SJCRH30 (cell line): ENCODE results near the genes CDKN2D, CARM1 and LDLR.

GRCh38 chr19:10518987-10519384, 1.7 kb upstream of the S1PR5 start:
- RAMPAGE, long total RNA = no peak

DNA sequence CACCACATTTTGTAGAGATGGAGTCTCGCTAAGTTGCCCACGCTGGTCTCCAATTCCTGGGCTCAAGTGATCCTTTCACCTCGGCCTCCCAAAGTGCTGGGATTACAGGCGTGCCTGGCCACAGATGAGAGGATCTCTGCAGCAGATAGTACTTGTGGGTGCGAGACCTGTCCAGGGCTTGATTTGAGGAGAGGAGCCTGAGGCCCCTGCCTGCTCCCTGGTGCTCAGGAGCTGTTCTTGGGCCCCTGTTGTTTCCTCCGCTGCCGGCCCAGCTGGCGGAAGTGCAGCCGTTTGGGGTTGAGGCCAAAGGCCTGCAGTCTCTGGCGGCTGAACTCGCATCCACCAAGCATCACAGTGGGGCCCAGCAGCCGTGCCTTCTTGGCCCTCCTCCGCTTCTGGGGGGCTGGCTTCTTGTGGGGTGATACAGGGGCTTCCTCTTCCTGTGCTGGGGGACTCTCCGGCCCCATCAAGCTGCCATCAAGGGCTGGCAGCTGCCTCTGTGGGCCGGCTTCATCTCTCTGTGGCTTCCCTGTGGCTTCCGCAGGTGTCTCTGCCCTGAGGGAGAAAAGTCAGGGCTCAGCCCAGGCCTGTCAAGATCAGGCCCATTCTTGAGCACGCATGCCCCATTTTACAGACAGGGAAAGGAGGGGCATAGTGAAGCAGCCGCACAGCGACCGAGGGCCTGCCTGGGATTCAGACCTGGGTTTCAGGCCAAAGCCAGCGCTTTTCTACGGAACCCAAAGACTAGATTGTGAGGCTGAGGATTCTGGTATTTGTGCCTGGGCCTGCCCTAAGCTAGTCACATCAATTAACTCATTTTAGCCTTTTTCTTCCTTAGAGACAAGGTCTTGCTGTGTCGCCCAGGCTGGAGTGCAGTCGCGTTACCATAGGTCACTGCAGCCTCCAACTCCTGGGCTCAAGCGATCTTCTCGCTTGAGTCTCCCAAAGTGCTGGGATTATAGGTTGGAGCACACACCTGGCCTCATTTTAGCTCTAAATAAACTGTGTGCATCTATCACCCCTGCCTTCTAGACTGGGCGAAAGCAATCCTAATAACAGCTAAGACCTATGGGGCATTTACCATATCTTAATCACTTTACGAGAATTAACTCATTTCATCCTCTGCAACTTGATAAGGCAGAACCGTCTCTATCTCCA, 10.4 kb downstream of the ATG4D start:
- RAMPAGE, long total RNA = no peak

DNA sequence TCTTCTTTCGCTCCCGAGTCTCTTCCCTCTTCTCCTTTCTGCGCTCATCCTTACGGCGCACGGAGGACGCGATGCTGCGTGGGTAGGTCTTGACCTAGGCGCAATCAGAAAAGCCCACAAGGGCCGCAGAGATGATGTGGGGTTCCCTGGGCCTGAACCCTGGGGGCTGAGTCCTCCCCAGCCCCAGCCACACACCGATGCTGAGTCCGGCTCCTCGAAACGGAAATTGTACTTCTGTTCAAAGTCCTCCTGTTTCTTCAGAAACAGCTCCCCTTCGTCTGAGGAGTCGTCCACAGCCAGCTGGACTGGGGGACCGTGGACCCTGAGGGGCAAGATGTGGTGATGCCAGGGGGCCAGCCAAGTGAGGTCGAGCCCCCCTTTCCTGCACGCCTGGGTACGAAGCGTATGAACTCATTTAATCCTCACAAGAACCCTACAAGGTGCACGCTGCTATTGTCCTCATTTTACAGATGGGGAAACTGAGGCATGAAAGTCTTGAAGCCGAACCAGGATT, 6.1 kb downstream of the KRI1 start:
- RAMPAGE, long total RNA = no peak

DNA sequence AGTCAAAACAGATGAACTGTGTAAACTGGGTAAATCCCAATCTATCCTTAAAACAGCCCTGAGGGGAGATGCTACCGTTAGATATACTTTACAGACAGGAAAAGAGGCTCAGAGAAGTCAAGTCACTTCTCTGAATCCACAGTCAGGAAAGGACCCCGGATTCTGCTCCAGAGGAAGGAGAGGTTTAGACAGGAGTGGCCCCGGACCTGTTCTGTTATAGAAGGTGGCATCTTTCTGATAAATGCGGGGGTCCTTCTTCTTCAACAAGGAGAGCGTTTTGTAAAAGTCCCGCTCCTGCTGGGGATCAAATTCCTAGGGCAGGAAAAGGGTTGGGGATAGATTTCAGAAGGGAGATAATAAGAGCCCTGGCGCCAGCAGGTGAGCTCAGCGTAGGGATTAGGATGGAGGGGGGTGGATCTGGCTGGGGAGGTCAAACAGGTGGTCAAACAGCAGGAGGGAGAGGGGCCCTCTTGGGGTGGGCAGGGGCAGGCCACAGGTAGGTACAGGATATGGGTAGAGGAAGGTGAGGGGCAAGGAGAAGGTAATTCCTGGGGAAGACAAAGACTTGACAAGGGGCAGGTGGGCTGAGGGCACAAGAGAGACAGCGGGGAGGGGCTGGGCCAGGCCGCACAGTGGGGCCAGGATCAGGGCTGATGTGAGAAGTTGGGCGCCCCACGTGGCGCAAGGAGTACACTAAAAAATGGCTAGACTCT, 931 bp downstream of the KRI1 start:
- RAMPAGE, long total RNA = no peak

GRCh38 chr19:10568404-10569095, at the start of gene CDKN2D:
Gene CDKN2D (minus strand): TSS chr19:10568979.
- RAMPAGE, long total RNA = no peak

DNA sequence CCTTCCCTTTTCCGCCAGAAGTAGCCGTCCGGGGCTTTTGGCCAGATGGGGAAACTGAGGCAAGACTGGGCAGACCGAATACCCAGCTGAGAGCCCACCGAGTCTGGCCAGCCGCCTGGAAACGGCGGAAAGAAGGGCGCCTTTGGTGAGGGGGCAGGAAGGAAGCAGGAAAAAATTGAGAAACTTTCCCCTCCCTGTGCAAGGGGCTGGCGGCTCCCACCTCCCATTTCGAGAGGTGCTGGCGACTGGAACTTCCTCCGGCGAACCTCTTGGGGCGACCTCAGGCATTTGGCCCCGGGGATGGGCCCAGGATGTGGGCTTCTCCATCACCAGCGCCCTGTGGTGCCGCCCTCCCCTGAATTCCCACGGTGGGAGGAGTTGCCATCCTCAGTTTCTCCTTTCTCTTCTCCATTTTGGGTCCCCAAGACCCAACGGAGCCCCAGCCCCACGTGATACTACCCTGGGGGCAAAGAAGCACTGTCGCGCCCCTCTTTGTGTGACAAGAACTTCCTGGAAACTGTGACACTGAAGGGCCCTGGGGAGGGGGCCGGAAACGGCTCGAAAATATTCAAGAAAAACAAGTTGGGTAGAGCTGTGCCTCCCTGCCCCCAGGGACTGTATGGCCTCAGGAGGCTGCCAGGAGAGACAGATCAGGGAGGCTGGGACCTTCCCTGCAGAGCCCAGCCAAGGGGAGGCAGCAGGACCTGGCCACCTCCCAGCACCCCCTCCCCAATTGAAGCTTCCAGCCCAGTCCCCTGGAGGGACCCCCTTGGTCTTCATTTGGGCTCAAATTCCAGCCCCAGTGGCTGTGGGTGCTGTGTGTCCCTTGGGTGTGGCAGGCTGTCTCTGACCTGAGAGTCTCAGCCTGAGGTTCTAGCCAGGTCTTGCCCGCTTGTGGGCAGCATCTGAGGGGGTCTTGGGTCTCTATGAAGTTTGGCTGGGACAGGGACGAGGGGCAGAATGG, 16.1 kb upstream of the AP1M2 start:
- RAMPAGE, long total RNA = no peak

DNA sequence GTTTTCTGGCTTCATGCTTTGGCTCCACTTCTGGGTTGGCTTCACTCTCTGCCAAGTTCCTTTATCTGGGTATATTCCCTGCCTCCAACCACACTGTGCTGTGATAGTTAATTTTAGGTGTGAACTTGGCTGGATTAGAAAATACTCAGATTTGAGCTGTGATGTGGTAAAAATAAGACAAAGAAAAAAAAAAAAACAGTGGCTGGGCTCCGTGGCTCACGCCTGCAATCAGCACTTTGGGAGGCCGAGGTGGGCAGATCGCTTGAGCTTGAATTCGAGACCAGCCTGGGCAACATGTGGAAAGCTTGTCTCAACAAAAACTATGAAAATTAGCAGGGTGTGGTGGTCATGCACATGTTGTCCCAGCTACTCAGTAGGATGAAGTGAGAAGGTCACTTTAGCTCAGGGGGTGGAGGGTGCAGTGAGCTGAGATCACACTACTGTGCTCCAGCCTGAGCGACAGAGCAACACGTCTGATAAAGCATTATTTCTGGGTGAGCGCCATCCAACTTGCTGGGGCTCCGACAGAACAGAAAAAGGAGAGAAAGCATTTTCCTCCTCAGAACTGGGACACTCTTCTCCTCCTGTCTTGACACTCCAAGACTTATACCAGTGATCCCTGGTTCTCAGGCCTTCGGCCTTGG, 7.4 kb upstream of the ILF3 start:
- RAMPAGE, long total RNA = no peak

GRCh38 chr19:10653491-10654209, 496 bp upstream of the ILF3 start:
- RAMPAGE, long total RNA = start-site peak on the minus strand at chr19:10653841-10653867, 36 and 51 reads in 2 replicates

GRCh38 chr19:10691440-10692327, 9.6 kb upstream of the QTRT1 start:
- RAMPAGE, long total RNA = no peak

- RAMPAGE, long total RNA = no peak
Measured at GRCh38 chr19:10749647-10750239, 31.9 kb downstream of the DNM2 start.

DNA sequence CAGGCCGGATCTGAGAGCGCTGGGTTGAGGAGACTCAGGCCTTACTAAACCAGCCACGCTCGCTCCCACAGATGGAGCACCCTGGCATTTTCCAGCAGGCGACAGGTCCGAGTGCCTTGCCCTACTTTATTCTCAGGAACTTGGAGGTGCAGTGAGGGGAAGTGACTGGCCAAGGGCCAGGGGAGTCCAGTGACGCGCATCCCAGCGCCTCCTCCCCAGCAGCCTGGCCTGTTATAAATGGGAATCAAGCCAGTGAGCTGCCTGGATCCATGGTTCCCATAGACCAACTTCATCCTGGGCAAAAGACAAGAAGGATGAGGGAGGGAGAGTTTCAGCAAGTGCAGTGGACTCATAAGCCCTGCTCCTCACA, 35.5 kb downstream of the TMED1 start:
- RAMPAGE, long total RNA = no peak

DNA sequence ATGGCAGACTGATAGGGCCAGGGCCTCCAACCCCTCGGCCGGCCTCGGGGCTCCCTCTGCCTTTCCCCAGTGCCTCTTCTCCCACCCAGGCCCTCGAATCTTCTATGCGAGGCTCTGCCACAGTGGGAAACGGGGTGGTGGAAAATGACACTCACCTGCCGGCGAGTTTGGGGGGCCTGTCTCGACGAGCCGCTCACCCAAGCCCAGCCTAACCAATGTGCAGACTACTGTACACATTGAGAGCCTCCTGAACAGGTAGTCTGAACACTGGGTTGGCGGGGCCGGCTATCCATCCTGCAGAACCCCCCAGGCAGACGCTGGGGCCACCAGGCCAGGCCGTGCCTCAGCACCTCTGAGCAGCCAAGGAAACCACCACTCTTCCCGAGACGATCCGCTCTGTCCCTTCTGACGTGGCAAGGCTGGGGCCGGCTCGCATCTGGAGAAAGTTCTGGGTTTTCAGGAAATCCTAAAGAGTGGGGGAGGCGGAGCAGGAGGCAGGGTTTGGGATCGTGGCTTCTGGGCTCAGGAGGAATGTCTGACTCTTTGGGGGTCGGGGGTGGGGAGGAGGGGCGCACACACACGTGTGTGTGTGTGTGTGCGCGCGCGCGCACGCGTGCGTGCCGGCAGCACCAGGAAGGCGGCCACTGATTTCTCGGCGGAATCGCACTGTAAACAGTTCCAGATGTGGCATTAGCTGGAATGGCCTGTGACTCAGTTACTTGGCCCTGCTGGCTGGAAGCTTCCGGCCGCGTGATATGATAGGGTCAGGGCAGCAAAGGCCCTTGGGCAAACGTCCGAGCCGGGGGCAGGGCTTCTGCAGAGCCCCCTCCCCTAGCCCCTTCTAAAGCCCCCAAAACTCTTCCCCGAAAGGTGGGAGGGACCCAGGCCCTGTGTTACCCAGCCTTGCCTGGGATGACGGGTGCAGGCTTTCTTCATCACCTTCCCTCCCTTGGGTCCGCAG, 18.5 kb downstream of the TMED1 start:
- RAMPAGE, long total RNA = no peak

- RAMPAGE, long total RNA = no peak
Measured at GRCh38 chr19:10871284-10872212, at the start of gene CARM1. Gene CARM1 (plus strand): TSS chr19:10871553.

DNA sequence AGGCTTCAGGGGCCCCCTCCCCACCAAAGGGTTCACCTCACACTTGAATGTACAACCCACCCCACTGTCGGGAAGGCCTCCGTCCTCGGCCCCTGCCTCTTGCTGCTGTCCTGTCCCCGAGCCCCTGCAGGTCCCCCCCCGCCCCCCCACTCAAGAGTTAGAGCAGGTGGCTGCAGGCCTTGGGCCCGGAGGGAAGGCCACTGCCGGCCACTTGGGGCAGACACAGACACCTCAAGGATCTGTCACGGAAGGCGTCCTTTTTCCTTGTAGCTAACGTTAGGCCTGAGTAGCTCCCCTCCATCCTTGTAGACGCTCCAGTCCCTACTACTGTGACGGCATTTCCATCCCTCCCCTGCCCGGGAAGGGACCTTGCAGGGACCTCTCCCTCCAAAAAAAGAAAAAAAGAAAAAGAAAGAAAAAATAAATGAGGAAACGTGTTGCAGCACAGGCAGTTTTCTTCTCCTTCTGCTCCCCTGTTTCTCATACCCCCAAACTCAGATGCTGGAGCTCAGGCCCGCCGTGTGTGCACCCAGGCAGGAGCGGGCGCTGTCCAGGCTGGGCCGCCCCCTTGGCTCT, 6.0 kb downstream of the YIPF2 start:
- RAMPAGE, long total RNA = no peak

- RAMPAGE, long total RNA = no peak
Measured at GRCh38 chr19:10960115-10960619, 663 bp upstream of the SMARCA4 start.

DNA sequence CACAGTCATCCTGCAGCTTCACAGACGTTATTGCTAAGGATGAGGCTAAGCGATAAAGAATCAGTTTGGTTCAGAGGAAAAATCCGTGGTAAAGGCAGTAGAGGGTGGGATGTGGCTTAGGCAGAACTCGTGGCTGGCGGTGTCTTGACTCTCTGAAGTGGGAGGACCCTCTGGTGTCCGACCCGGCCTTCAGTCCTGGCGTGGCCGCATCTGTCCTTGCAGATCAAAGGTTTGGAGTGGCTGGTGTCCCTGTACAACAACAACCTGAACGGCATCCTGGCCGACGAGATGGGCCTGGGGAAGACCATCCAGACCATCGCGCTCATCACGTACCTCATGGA, 51.9 kb downstream of the SMARCA4 start:
- RAMPAGE, long total RNA = no peak

DNA sequence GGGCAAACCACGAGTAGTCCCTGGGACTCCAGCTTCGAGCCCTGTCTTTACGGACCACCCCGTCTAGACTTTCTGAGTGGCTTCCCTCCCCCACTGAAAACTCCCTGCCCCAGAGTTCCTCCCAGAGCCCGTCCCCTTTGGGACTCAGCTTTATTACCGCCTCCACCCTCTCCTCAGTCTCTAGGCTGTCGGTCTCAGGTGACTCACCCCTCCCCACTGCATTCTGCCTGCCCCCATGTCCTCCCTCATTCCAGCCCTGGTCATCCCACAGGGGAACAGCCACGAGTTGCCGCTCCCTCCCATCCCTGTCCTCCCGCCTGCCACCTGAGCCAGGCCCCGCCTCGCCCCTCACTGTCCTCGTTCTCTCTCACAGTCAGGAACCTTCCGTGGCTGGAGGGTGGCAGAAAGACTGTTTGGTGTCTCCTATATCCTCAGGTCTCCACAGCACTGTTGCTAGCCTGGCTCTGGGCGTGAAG, 57.3 kb downstream of the SMARCA4 start:
- RAMPAGE, long total RNA = no peak

- RAMPAGE, long total RNA = no peak
Measured at GRCh38 chr19:11018610-11019139, 57.8 kb downstream of the SMARCA4 start.

DNA sequence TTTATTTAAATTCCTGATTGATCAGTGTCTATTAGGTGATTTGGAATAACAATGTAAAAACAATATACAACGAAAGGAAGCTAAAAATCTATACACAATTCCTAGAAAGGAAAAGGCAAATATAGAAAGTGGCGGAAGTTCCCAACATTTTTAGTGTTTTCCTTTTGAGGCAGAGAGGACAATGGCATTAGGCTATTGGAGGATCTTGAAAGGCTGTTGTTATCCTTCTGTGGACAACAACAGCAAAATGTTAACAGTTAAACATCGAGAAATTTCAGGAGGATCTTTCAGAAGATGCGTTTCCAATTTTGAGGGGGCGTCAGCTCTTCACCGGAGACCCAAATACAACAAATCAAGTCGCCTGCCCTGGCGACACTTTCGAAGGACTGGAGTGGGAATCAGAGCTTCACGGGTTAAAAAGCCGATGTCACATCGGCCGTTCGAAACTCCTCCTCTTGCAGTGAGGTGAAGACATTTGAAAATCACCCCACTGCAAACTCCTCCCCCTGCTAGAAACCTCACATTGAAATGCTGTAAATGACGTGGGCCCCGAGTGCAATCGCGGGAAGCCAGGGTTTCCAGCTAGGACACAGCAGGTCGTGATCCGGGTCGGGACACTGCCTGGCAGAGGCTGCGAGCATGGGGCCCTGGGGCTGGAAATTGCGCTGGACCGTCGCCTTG, at the start of gene LDLR:
Gene LDLR, plus strand, starts transcription at position 554 of the 681 bp plus-strand sequence.
- RAMPAGE, long total RNA = no peak

GRCh38 chr19:11113032-11114000, 24.1 kb downstream of the LDLR start:
- RAMPAGE, long total RNA = no peak